RPMI7951 (cell line): ENCODE measurements around the gene SEC14L1.

GRCh38 chr17:77120505-77121445 is 20.0 kb upstream of the SEC14L1 start:
- RAMPAGE, long total RNA, result no peak

DNA sequence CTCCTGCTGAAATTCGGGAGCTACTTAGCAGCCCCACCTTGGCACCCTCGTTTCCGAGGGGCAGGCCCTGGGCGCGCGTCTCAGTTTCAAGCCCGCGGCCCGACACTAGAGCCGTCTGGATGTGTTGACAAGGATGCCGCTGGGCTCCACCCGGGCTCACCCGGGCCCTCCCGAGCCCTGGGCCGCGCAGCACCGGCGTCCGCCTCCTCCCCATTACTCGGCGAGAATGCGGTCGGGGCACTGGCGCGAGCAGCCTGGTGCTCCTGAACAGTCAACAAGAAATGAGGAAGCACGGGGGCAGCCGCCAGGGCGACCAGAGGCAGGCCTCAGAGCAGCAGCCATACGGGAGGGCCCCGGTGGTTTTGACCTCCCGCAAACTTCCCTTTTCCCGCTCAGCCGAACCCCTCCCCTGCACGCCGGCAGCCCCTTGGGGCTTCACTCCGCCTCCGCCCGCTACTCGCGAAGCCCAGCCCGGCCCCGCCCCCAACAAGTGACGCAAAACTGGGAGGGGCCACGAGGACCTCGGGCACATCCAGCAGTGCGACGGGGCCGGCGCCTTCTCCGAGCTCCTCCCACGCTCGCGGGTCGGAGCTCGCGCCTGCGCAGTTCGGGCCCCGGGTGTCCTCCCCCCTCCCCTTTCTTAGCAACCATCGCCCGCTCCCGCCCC is 440 bp upstream of the SEC14L1 start:
- RAMPAGE, long total RNA, result no peak

DNA sequence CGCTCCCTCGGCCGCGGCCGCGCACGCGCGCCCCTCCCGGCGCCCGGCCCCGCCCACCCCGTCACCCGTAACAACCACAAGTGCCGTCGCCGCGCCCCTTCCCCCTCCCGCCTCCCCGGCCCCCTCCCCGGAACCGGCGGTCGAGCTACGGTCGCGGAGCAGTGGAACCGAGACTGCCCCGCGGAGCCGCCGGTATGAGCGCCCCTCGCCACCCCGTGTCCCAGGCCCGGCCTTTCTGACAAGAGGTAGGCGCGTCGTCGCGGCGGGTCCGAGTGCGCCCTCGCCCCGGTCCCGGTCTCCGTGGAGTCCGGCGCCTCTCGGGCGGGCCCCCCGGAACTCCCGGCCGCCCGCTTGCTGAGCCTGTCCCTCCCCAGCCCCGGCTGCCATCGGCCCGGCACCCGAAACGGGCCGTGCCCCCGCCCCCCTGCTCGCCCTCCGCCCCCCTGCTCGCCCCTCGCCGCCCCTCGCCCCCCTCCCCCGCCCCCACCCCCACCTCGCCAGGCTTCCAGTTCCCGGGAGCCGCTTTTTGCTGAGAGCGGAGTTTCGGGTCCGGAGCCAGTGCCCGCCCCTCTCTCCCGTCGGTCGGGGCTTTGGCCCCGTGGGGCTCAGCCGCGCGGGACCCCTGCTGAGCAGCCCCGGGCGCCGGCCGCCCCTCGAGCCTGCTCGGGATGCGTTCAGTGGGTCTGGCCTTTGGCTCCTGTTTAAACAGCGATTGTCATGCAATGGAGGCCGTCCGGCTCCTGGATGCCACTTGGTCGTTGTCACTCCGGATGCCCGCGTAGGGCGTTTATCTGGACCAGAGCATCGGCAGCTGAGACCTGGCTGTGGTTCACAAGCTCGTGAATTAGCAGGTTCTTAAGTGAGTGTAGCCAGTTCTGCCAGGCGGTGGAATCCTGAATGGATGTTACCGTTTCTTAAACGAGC is at the start of gene SEC14L1:
SEC14L1 (plus strand) TSS at position 107 of the 924 bp plus-strand sequence.
- RAMPAGE, long total RNA, result no peak

GRCh38 chr17:77162959-77163579 is 22.3 kb downstream of the SEC14L1 start:
- RAMPAGE, long total RNA, result no peak

- RAMPAGE, long total RNA, result no peak
These were observed 65.7 kb downstream of the SEC14L1 start for GRCh38 chr17:77206259-77207119.

- RAMPAGE, long total RNA, result no peak
These were observed 67.1 kb upstream of the SEPTIN9 start for GRCh38 chr17:77214147-77214730.

DNA sequence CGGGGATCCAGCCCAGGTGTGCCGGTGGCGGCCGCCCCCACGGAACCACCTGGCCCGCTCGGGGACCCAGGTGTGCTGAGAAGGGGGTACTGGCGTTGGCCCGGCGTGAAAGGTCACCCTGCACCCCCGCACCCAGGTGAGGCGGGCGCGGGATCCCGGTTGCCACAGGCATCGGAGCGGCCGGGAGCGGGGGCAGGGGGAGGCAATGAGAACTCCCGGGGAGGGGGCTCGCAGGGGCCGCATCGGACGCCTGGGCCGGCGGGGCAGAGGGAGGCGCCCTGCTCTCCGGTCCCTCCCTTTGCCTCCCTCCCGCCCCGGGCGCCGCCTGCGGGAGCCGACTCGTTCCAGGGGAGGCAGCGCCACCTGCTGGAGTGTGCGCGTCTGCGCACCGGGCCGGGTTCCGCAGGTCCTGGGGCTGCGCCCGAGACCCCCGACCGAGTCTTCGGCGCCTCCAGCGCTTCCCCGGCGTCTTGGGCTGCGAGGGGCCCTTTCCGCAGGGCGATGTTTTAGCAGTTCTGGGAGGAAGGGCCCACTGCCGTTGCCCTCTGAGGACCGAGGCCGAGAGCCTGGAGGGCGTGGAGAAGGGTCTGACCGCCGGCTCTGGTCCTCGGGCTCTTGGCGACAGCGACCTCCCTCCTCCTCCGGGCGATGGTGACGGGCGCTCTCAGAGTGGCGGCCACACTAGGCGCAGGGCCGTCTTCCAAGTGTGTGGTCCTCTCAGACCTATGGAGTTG is 34.3 kb upstream of the SEPTIN9 start:
- RAMPAGE, long total RNA, result no peak

DNA sequence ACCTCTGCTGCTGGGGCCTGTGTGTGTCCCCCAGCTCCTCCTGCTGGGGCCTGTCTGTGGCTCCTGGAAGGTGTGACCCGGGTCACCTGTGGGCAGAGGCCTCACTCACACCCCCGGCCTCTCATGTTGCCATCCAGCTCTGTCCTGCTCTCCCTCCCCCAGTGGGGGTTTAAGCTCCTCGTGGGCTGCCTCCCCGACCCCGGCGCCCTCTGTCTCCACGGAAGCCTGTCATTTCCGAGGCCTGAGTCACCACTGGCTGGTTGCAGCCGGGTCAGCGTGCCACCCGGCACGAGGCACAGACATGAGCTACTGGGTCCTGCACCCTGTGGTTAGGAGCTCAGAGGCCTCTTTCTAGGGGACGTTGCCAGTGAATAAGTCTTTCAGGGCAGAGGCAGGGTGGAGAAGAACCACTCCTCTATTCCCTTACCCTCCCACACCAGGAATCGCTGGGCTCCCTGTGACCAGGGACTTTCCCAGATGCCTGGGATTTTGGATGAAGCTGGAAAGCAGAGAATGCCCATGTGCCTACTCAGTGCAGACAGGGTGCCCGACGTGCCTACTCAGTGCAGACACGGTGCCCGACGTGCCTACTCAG is 25.9 kb upstream of the SEPTIN9 start:
- RAMPAGE, long total RNA, result no peak

- RAMPAGE, long total RNA, result no peak
These were observed 37.5 kb downstream of the SEPTIN9 start for GRCh38 chr17:77318728-77319309.

DNA sequence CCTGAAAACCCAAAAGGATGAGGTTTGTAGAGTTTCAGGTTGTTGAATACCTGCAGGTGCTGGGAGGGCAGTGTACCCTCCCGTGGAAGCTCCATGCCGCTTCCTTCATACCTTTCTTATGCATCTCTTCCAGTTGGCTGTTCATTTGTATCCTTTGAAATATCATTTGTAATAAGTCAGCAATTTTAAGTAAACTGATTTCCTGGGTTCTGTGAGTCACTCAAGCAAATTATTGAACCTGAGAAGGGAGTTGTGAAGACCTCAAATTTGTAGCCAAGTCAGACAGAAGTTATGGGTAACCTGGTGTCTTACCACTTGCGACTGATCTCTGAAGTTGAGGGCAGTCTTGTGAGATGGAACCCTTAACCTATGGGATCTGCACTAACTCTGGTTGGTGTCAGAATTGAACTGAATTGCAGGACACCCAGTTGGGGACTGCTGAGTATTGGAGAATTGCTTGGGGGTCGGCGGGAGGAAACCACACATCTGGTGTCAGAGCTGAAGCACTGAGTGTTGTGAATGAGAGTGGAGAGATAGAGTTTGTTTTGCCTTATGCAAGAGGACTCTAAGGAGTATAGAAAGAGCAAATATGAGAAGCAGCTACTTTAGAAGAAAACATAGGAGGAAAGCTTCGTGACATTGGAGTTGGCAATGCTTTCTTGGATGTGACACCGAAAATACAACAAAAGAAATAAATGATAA is 62.2 kb downstream of the SEPTIN9 start:
- RAMPAGE, long total RNA, result no peak

DNA sequence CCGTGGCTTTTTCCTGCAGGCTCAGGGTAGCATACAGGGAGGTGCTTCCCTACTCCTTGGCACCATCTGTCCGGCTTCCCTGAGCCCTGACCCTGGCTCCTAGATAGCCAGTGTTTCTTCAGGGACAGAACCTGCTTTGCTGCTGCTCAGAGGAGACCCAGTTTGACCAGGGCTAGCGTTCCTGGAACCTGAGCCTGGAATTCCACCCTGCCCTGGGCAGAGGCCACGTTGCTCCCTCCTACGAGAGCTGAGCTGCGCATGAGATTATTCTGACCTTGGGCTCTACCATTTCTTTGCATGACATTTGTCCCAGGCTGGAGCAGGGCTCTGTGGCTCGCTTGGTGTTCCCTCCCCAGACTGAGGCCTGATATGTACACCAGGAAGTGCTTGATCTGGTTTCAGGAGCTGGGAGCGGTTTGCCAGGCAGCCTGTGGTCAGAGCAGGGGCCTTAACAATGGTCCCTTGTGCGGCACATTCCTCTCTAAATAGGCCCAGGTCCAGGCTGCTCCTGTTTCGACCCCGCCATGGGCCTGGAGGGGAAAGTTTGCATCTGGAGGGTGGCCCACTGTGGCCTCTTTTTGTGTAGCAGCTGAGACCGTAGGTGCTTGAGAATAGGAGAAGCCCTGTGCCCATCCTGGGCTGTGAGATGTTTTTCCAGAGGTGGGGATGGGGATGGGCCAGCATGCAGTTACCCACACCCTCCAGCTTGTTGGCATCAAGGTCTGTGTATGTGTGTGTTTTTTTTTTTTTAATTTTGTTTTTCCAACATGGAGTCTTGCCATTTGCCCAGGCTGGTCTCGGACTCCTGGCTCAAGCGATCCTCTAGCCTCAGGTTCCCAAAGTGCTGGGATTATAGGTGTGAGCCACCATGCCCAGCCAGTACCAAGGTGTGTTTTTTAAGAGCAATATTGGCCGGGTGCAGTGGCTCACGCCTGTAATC is 113.3 kb downstream of the SEPTIN9 start:
- RAMPAGE, long total RNA, result no peak

DNA sequence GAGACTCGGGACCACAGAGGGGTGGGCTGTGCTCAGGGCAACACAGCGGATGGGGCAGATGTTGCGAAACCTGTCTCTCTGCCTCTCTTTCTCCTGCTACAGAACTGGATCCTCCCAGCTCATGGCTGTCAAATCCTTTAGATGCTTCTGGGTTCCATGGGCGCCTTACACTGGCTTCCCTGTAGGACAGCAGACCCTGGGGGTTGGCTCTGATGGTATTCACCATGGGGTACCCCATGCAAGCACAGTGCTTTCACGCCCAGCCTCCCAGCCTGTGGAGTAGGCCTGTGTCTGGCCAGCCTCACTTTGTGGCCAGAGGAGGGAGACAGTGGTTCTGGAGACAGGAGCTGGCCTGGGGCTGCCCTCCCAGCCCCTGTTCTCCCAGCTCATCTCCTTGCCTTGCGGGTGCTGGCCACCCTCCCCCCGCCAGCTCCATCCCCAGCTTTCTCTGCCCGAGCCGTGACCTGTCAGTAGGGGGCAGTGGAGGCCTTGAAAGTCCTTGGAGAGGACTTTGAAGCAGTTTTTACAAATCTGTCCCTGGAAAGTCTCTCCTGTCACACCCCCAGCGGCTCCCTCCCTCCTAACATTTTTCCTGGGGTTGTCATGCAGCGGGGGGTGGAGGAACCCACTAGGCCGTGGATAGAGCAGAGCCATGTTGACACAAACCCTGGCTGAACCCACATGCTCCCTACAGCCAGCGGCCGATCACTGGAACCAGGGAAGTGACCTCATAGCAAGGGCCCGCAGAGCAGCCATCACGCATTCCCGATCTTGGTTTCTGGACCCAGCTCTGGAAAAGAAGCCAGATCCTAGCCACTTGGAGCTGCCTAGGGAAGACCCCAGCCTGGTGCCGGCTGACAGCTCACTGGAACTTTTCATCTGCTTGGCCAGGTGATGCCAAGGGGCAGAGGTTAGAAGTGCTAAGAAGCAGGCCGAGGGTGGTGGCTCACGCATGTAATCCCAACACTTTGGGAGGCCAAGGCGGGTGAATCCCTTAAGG is 148.8 kb downstream of the SEPTIN9 start:
- RAMPAGE, long total RNA, result no peak

GRCh38 chr17:77450297-77451201 is 169.2 kb downstream of the SEPTIN9 start:
- RAMPAGE, long total RNA, result no peak

GRCh38 chr17:77451658-77452709 is 170.7 kb downstream of the SEPTIN9 start:
- RAMPAGE, long total RNA, result no peak

GRCh38 chr17:77471667-77472540 is 190.6 kb downstream of the SEPTIN9 start:
- RAMPAGE, long total RNA, result no peak

- RAMPAGE, long total RNA, result no peak
These were observed 208.6 kb downstream of the SEPTIN9 start for GRCh38 chr17:77489670-77490471.

DNA sequence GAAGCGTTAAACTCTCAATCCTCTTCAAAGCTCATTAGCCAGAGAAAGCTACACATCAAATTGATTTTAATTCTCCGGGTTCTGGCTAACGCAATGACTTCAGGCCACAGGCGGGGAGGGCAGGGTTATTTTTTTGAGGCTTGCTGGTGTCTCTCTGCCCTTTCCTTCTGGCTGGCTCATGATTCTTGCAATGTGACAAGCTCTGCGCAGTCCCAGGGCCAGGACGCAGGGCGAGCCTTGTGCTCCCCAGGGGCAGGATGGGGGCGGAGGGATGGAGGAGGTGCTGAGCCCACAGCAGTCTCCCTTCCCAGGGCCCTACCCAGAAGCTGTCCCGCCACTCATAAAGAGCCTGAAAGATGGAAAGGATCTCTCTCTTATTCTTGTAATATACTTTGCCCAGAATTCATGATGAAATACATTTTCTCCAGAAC is 320.2 kb downstream of the SEPTIN9 start:
- RAMPAGE, long total RNA, result no peak

- RAMPAGE, long total RNA, result no peak
These were observed 291.5 kb upstream of the TNRC6C start for GRCh38 chr17:77666793-77667629.

DNA sequence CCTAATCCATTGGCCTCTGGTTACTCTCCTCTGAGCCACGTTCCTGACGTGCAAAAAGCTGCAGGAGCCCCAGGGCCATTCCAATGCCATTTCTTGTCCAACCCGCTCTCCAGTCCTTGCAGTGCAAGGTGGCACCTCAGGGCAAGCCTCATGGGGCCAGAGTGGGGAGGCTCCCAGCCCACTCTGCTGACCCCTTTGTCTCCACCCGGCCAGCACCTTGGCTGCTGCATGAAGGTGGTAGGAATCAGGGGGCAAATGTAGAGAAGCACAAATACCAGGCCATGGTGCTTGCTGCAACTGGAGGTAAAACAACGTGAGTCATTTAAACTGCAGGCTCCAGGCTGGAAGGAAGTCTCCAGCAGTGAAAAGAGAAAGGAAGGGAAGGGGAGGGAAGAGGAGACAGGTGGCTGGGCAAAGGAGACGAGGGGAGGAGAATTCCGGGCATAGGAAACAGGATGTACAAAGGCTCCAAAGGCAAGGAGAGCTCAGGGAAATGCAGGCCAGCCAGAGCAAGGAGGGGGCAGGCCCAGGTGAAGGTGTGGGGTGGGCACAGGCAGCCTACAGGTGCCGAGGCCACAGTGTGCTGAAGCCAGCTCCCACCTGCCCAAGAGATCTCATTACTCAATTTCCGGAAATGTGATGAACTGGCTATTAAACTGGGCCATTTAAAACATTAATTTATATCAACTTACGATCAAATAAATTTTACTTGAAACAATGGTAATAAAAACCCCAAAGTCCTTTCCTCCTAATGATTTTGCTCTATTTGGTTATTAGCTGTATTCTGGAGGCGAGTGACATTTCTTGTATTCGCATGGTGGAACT is 168.1 kb upstream of the TNRC6C start:
- RAMPAGE, long total RNA, result no peak

DNA sequence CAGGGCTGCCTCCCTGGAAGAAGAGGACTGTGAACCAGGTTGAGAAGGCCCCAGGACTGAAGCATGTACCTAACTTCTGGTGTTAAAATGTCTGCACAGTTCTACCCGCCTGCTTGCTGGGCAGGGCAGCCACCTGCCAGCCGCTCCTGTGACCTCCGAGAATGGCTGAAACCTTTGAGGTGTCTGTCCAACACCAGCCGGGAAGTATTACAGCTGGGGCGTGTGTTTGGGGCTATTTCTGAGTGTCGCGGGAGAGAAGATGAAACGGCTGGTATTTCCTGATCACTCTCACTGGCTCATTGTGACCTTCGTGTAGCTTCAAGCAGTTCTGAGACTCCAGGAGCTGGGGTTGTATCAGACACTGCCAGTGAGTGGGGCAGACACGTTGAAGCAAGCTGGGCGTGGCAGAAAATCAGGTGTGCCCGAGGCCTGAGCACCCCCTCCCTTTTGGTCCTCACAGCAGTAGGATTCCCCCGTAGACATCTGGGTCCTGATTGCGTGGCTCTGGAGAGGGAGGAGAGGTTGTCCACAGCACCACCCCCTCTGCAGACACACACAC is 93.8 kb upstream of the TNRC6C start:
- RAMPAGE, long total RNA, result no peak